Measurements from ENCODE around the genes UBIAD1 and VPS13D.

DNA sequence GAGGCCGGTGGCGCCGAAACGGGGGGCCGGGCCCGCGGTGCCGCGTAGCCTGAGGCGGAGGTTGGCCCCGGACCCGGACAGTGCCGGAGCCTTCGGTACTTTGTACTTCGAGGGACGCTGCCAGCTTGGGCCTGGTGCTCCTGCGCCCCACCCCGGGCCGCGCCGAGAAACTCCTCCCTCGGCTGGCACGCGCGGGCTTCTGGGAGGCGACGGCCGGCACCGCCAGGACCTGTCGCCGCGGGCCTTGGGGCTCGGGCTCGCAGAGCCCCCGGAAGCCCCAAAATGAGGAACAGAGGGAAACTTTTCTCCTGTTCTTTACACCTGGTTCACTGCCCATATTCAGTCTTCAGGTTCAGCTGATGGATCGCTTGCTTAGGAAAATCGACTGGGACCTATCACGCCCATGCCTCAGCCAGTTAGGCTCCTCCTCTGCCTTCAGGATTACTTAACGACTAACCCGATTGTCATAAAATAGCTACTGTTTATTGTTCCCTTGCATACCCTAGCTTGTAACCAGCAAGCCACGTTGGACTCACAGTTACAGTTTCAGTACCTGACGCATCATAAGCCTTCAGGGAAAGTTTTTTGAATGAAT, 561 bp downstream of the TARDBP start:
- PRO-cap, result bidirectional peak, plus-strand start at position 195 of the sequence, minus-strand start at position 175 of the sequence

DNA sequence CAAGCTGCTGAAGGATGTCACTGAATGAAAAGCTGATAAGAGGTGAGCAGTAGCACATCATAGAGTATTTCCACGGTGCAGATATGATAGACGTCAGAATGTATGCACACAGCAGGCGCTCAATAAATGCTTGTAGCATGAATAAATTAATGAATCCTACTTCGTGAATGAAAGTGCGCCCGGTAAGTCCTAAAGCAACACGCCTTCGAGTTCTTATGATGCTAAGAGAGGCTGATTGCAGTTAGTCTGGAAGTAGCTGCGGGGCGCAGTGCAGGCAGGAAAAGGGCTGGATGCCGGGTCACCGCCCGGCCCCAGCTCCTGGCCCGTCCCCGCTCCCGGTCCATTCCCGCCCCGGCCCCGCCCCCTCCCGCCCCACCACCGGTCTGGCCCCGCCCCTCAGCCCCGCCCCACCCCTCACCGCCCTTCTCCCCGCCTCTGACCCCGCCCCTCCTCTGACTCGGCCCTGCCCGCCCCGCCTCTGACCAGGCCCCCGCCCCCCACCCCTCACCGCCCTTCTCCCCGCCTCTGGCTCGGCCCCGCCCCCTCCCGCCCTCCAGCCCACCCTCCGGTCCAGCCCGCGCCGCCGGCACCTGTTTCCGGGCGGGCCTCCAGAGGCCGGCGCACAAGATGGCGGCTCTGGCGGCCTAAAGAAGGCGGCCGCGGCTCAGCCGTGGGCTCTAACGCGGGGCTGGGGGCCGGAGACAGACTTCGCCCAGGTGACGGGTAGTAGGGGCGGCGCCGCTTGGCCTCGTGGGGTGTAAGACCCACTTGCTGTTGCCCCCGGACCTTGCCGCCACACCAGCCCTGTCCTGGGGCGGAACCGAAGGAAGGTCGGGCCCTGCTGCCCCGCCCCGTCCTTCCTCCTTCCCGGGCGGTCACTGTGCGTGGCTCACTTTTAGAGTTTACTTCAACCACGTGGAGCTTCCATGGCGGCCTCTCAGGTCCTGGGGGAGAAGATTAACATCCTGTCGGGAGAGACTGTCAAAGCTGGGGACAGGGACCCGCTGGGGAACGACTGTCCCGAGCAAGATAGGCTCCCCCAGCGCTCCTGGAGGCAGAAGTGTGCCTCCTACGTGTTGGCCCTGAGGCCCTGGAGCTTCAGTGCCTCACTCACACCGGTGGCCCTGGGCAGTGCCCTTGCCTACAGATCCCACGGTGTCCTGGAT, at the start of gene UBIAD1:
TSS of gene UBIAD1 (plus strand) at position 593 of the 1,166 bp plus-strand sequence.
- PRO-cap, result bidirectional peak, plus-strand start at position 621 of the sequence, minus-strand start at position 345 of the sequence; bidirectional peak, plus-strand start at position 801 of the sequence, minus-strand start at position 800 of the sequence; bidirectional peak, plus-strand start at position 892 of the sequence, minus-strand start at position 870 of the sequence

DNA sequence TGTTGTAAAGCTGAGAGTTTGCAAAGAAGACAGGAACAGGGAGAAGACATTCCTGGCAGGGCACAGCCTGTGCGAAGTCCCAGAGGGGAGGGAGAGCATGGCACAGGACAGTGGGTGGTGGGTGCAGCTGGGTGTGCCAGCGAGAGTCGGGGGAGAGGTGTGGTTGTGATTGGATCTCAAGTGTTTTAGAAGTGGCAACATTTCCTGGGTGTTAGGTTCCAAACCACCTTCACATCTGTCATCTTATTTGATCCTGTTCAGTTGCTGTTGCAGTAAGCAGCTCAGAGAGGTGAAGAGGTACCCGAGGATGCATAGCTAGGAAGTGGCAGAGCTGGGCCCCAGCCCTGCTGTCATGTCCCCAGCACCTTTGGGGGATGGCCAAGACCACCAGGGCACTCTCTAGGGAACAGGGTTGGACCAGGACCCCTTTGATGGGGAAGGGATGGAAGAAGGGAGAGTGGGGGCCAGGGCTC, 22.0 kb upstream of the DISP3 start:
- PRO-cap, result no peak

DNA sequence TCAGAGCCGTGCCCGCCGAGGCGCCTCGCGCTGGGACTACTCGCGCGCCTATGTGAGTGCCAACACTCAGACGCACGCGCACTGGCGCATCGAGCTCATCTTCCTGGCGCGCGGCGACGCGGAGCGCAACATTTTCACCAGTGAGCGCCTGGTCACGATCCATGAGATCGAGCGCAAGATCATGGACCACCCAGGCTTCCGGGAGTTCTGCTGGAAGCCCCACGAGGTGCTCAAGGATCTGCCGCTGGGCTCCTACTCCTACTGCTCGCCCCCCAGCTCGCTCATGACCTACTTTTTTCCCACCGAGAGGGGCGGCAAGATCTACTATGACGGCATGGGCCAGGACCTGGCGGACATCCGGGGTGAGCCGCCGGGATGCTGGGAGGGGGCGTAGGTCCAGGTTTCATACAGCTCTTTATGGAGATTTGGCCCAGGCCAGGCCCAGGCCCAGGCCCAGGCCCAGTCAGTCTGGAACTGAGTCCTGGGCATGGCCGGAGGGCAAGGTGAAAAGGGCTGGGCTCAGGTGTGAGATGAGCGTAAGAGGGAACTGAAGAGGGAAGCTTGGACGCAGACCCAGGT, 22.9 kb downstream of the DISP3 start:
- PRO-cap, result no peak

DNA sequence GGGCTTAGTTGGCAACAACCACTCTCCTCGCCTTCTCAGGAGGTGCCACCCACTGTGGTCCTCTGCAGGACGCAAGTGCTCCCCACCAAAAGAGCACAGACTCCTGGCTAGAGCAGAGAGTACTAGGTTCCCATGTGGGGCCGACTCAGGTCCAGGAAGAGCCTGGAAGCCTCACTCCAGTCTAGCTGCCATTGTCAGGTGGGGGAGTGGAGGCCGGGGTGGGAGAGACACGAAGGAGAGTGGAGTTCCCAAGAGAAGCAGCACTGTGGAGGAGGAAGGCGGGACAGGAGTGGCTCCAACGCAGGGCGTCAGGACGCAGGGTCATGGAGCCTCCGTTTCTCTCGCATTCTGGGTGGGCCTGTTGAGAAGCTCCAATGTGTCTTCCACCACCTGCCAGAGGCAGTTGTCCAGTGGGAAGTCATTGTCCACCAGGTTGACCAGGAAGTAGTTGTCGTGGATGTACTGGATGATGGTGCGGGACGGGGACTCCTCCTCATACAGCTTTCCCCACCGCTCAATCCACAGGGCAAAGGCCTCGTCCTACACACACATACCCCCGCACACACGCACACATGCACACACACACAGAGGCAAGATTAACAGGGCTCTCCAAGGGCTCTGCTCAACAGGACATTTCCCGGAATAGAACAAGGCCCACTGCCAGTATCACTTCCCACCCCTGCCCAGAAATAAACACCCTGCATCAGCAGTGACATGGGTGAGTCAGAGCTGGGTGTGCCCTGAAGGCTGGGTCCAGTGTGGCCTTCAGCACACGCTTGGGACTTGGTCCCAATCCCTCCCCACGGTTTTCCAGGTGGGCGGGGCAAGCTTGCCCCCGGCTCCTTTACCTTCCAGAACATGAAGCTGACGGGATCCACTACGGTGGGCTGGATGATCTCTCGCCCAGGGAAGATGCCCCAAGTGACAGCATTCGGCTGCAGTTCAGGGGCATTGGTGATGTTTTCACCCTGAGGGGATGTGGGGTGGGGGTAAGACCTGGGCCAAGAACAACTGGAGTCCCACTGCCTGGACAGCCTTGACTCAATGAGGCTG, 15.1 kb downstream of the MTHFR start:
- PRO-cap, result no peak

- PRO-cap, result no peak
Measured at GRCh38 chr1:11794557-11794897, 11.2 kb downstream of the MTHFR start.

DNA sequence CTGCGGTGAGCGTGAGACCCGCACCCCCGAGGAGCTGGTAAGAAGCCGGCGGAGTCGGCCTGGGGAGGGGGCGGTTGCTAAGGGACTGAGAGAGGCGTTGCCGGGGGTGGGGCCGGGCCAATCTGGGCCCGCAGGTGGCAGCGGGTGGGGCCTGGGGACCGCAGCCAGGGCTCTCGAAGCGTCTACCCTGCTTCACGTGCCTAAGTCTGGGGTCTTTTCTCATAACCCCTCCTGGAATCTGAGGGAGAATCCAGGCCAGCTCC, 253 bp downstream of the CLCN6 start:
- PRO-cap, result no peak

GRCh38 chr1:11885867-11886606, 27.3 kb upstream of the NPPB start:
- PRO-cap, result no peak

DNA sequence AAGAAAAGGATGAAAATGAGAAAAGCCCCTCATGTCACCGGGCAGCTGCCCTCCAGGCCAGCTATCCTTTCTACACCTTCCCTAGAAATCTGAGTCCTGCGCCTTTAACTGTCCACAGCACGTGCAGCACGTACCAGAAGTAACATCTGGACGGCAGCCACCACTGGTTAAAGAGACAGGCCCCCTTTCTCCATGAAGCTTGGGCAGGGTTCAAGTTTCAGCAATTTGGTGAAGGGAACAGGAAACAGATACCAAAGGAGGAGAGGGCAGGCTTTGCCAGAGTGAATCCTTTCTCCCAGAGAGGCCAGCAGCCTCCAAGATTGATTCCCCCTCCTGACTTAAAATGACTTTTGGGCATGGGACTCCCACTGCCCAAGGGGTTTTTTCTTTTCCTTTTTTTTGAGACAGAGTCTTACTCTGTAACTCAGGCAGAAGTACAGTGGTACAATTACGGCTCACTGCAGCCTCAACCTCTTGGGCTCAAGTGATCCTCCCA, 3.7 kb upstream of the KIAA2013 start:
- PRO-cap, result no peak

DNA sequence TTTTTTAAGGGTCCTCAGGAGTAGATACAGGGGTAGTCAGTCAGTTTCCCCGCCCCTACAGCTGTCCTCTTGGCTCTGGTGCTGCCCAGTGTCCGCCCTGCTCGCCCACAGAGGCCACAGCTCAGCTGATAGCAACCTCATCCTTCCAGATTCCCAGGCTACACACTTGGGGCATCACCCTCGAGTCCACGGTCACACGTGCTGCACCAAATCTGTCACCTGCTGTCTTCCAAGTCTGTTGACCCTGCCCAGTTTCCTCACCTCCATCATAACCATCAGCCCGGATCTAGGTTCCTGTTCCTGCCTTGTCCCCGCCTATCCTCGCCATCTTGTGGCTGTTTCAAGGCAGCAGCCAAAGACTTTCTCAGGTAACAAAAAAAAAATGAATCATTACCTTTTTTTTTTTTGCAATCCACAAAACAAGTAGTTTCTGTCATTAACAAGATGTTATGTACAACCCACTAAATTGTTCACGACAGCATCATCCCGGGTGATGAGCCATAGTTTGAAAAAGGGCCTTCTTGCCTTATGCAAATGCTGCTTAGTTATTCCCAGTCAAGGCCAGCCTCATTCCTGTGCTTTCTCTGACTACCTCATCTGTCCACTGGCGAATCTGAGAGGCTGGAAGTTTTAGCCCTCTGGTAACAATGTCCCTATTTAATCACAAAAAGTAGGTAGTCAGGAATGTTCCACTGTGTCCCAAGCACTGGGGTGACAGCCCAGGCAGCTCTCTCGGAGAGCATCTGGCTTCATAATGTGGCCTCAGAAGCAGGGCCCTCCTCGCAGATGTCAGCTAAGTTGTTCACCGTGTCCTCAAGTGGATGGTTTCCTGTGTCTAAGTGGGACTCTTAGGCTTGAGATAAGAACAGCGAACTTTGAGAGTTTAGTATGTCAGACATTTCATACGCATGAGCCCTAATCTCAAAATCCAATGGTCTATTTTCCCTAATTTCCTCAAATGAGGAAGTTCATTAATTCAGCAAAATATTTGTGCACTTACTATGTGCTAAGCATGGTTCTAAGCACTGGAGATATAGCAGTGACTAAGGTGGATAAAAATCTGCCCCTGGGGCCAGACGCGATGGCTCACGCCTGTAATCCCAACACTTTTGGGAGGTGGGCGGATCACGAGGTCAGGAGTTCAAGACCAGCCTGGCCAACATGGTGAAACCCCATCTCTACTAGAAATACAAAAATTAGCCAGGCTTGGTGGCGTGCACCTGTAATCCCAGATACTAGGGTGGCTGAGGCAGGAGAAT, 4.8 kb upstream of the MIIP start:
- PRO-cap, result no peak

GRCh38 chr1:12079536-12079884, 16.4 kb downstream of the TNFRSF8 start:
- PRO-cap, result no peak

- PRO-cap, result no peak
Measured at GRCh38 chr1:12130524-12131164, 36.1 kb upstream of the TNFRSF1B start.

DNA sequence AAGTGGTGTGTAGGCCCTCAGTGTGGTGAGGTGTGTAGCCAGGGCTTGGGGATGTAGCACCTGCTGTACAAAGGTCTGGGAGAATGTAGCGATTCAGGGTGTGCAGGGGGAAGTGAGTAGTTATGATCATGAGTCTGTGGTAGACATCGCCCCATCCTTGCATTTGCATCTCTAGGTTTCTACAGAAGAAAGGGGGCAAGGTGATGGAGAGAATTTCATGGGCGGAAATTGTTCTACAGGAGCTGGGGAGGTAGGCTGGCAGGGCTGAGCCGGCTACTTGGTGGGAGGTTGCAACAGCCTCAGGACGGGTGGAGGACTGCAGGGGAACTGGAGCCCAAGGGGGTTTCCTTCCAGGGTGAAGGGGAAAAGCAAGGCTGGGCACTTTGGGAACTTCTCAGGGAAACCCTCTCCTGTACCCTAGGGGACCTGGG, 14.7 kb upstream of the TNFRSF1B start:
- PRO-cap, result no peak

DNA sequence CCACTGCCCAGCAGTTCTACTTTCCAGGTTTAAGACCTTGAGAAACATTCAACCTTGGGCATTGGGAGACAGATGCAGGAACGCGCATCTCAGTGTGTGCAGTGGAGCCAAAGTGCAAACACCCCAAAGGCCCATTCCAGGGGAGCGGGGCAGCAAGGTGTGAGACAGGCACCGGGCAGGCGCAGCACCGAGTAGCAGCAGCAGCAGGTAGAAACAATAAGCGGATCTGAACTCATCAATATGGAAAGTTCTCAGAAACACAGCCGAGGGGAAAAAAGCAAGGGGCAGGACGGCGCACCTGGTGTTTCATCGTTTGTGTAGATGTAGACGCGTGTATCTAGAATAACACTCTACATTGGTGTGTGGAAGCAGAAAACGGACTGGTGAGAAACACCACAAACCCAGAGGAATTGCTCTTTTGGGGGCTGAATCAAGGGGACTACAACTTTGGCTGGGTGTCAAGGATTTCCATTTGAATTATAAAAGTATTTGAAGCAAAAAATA, 8.1 kb upstream of the TNFRSF1B start:
- PRO-cap, result no peak

DNA sequence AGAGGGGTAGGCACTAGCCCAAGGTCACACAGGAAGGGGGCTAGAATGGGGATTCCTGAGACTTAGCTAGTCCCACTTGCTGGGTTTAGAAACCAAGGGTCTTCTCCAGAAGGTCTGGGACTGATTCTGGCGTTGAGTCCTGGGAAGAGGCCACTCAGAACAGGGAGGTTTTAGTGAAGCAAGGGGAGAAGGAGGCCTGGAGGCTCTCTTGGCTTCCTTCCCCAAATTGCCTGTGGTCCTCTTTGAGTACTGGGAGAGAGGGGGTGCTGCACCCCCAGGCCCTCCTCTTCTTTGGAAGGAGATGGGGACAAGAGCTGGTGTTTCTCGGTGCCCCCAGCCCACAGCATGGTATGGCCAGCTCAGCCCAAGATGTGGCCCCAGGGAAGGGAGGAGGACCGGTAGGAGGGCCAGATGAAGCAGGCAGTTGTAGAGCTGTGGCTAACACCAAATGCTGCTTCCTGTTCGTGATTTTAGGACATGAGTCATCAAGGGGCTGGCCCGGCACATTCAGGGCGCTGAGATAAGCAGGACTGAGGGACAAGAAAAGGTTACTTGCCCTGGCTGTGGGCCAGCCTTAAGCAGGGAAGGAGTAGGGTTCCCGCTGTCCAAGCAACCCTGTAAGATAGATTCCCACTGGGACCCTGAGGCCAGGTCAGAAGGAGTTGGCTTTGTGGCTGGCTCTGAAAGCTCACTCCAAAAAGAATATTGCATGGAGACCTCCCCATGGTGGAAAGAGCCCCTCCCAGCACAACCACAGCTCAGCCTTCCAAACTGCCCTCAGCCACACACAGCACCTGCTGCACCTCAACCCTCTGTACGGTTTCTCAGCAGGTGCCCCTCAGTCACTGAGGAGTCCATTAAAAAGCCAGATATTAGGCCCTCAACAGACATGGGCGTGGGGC, 5.0 kb upstream of the TNFRSF1B start:
- PRO-cap, result no peak

- PRO-cap, result no peak
Measured at GRCh38 chr1:12186569-12187070, 19.8 kb downstream of the TNFRSF1B start.

DNA sequence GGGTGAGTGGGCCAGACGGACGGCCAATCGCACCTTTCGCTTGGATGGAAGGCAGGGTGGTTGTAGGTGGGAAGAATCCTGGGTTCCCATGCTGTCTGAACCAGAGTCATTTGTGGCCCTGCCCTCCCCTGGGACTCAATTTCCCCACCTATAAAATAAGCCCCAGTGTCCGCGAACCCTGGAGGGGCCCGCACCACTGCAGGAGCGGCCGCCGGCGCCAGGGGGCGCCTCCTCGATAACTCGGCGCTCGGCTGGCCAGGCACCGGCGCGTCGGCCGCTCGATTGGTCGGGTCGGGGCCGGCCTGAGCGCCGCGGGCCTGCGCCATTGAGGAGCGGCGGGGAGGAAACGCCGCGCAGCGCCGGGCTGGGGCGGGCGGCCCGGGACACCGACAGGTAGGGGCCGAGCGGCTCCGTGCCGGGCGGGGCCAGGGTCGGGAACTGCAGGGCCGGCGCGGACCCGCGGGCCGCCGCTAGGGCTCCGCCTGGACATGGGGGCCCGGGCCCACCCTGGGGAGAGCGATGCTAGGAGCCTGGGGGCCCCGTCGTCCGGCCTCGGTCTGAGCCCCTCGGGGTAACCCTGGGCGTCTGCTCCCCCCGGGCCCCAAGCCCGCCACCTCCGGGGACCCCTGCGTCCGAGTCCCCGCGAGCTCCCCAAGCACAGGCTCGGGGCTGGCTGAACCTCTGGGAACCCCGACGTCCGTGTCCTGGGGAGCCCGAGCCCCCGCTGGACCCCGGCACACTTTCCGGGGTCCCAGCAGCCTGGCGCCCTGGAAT, at the start of gene VPS13D:
TSS of gene VPS13D (plus strand) at position 303 of the 774 bp plus-strand sequence.
- PRO-cap, result unidirectional peak, plus-strand start at position 325 of the sequence

DNA sequence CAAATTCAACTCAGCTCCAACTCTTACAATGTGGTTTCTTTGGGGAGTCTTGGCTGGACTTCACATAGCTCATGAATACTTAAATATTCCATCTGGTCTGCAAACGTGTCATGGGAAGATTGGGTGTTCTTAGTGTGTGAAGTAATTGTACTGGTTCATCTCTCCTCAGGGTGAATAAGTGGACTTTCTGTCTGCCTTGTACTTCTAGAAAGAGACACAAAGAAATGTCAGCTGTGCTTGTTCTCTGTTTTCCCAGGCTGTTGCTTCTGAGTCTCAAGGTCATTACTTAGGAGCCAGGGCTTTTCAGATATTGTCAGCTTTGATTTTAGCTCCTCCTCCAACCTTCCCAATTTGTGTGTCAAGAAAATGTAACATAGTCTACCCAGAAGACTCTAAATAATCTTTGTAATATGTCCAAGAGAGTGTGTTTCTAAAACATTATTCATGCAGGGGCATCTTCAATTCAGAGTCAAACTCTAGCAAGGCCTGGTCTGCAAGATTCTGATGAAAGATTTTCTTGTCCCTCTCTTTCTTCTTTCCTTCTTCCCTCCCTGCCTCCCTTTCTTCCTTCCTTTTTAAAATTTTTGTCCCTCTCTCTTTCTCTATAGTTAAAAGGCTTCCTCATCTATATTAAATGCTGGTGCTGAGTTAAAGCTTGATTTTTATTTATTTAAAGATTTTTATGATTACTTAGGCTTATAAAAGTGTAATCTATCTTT, 106.8 kb downstream of the VPS13D start:
- PRO-cap, result no peak

- PRO-cap, result no peak
Measured at GRCh38 chr1:12342449-12343015, 112.7 kb downstream of the VPS13D start.

DNA sequence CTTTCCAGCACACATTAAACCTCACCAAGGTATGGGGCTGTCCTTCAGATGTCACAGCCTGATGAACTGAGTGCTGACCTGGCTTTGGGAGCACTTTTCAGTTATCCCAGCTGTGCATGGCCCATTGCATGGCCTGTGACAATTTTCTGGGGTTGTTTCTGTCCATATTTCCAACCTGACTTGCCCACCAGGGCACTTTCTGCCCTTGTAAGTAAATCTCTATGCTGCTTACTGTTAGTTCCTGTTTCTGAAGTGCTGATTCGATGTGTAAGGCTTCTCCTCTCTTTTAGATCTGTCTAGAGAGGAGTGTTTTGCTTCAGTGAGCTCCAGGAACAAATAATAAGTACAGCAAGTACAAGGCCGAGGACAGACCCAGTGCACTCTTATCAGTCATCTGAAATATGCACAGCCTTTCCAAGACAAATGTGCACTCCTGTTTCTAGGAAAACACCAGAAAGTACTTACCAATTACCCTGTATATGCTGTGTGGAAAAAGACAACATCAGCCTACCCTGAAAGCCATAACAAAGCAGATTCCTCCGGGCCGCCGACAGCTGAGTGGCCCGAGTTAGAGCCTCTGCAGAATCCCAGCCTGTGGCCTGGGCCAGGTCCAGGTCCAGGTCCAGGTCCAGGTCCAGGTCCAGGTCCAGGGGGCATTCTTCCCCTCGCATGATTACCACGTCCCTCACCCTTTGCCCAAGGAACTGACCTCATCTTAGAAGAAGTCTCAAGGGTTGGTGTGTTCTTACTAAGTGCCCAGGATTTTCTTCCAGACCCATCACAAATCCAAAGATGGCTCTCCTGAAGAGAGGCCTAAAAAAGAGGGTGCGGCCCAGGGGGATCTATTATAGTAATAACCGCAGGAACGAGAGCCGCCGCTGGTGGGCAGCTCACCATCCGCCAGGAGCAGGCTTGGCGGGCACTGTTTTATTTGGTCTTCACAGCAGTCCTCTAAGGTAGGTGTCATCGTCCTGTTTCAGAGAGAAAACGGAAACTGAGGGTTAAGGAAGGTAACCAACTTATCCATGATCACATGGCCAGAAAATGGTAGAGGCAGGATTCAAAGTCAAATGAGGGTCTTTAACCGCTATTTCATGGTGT, 121.4 kb downstream of the DHRS3 start:
- PRO-cap, result no peak

Measured in NALM6 (cell line).